PFSK-1 (cell line): ENCODE measurements around a stretch of chr22.

DNA sequence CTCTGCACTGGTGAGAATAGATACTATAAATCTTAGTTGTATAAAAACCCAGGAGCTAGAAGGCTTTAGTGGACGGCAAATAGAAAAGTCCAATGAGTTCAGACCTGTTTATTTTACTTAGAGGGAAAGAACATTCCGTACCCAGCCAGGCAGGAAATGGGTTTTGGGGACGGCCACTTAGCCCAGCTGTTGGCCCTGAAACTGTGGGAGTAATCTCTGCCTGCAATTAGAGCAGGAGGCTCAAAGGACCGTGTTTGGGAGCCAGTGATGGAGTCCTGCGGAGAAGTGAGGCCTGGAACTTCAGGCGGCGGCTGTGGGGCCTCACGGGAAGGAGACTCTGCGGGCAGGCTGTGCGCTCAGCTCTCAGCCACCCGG, 530.1 kb downstream of the TBC1D22A start:
- RRBS = no CpG with 5 or more reads among the region's 11 CpGs

GRCh38 chr22:47634601-47634904, 854.8 kb upstream of the TAFA5 start:
- RRBS = no CpG with 5 or more reads among the region's 8 CpGs

DNA sequence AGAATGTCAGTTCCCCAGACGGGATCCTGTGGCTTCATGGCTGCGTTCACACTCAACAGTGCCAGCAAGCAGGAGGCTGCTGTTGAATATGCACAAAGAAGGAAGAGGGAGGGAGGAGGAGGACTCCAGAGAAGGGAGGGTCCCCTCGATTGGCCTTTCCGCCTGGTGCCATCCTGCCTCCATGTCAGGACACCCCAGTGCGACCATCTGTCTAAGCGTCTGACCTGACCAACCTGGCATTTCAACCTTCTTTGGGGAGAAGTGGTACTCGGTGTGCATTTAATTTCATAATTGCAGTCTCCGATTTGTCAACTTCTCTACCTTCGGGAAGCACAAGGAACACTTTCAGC, 235.1 kb upstream of the TAFA5 start:
- RRBS = no CpG with 5 or more reads among the region's 9 CpGs

DNA sequence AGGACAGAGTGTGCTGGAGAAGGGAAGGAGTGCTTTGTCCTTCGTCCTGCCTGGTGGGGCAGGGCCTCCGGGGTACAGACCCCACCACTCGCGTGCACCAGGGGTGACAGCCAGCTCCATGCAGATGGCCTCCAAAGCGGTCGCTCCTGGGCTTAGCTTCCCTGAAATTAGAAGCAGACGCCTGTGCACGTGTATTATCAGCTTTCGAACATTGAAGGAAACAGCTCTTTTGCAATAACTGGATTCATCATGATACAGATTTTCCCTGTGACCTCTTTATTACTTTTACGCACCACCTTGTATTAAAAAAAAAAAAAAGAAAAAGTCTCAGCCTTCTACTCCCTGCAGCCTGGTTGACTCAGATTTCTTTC, 378.6 kb downstream of the TAFA5 start:
- RRBS = no CpG with 5 or more reads among the region's 10 CpGs

GRCh38 chr22:49670924-49671387, 156.7 kb downstream of the BRD1 start:
- RRBS = 9% methylated on average over 4 of the region's 25 CpGs

DNA sequence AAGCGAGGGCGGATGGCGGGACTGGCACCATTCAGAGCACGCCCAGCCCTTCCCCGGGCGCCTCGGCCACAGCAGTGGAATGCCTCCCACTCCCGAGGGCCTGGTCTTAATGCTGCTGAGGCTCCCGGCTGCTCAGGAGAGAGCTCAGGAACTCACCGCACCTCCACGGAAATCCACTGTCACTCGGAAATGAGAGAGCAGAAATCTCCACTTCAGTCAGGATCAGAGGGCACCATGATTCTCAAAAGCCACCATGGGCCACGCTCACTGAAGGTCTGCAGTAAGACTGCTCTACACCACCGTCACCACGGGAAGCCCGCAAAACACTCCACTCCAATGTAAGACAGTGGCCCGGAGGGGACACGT, 42.9 kb downstream of the BRD1 start:
- RRBS = 97% methylated on average over 11 of the region's 18 CpGs

DNA sequence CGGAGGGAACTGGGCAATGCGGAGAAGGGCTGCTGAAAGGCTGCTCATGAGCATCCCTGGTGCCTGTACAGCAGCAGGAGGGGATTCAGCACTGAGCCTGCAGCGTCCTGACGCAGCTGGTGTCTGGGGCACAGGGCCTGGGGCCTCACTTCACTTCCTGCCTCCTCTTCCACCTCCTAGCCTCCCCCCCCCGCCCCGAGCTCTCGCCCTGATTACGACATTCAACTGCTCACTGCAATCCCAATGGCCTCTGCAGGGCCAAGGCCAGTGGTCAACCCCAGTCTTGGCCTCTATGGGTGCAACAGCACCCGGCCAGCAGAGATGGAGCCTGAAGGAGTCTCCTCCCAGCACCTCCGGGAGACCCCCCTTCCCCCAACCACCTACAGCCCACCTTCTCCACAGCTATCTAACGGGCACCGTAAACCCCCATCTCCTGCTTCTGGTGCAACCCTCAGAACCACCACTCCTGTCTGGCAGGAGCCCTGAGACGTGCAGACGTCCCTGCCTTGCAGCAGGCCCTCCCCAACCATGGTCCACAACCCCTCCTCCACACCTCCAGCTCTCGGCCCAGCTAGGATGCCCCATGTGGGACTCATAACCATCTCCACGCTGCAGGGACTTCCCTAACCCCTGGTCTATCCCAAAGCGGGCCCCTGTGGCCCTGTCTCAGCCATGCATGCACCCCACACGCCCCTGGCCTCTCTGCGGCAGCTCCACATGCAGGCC, 38.2 kb downstream of the BRD1 start:
- RRBS = no CpG with 5 or more reads among the region's 19 CpGs

GRCh38 chr22:49815572-49816101, 12.0 kb downstream of the BRD1 start:
- RRBS = 99% methylated on average over 4 of the region's 15 CpGs

GRCh38 chr22:49823657-49824550, 3.8 kb downstream of the BRD1 start:
- RRBS = no CpG with 5 or more reads among the region's 46 CpGs

DNA sequence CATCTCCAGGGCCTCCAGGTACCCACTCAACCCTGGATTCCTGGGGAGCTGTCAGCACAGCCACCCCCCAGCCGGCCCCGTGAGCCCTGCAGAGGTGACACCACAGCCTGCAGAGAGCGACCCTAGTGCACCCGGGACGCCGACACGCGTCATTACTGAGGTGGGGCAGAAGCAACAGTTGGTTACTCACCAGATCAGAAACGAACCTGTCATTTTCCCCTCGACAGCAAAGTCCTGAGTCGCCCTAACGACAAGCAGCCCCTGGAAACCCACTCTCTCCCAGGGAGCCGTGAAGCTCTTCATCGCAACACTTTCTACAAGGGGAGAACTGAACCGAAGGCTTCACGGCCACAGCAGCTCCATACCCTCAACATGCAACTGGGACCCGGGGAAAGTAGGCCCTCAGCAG, 1.7 kb downstream of the BRD1 start:
- RRBS = 8% methylated on average over 5 of the region's 17 CpGs

GRCh38 chr22:49888985-49889570, 29.2 kb downstream of the ALG12 start:
- RRBS = no CpG with 5 or more reads among the region's 5 CpGs

DNA sequence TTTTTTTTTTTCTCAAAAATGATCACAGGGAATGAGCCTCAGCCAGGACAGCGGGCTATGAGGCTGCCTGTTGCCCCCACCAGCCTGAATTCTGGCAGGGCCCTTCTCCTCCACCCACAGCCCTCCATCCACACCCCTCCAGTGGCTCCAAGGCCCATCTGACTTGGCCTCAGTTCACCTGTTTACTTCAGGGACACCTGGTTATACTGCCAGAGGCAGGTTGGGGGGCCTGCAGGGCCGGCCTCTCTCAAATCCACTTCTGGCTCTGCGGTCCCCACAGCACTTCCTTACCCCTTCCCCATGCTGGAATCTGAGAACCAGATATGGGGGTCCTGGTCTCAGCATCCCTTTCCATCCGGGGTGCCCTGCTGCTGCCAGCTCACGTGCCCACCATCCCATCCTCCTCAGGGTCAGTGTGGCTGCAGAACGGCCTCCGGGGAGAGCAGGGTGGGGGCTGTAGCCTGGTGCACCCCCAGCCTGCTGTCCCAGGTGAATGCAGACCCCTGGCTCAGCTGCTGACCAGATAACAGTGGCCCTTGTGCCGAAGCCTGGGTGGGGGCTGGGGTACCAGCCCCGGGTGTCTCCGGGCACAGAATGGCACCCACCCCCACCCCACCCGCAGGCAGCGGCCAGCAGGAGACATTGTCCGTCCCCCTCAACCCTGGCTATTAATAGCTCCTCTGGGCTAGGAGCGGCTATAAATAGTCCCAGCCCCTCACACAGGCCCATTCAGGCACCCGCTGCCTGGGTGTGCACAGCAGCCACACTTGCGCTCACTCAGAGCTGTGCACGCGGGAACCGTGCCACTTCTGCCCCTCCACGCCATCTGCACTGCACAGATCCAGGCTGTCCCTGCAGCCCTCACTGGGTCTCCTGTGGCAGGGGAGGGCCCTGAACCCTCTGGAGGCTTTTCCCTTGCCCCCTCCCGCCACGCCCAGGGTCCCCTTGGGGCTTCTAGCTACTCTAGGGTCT, 18.5 kb downstream of the CRELD2 start:
- RRBS = 94% methylated on average over 4 of the region's 22 CpGs

GRCh38 chr22:49945672-49945896, 15.0 kb upstream of the PIM3 start:
- RRBS = no CpG with 5 or more reads among the region's 2 CpGs

- RRBS = no CpG with 5 or more reads among the region's 17 CpGs
These were observed 1.5 kb upstream of the PIM3 start for GRCh38 chr22:49959092-49959549.

DNA sequence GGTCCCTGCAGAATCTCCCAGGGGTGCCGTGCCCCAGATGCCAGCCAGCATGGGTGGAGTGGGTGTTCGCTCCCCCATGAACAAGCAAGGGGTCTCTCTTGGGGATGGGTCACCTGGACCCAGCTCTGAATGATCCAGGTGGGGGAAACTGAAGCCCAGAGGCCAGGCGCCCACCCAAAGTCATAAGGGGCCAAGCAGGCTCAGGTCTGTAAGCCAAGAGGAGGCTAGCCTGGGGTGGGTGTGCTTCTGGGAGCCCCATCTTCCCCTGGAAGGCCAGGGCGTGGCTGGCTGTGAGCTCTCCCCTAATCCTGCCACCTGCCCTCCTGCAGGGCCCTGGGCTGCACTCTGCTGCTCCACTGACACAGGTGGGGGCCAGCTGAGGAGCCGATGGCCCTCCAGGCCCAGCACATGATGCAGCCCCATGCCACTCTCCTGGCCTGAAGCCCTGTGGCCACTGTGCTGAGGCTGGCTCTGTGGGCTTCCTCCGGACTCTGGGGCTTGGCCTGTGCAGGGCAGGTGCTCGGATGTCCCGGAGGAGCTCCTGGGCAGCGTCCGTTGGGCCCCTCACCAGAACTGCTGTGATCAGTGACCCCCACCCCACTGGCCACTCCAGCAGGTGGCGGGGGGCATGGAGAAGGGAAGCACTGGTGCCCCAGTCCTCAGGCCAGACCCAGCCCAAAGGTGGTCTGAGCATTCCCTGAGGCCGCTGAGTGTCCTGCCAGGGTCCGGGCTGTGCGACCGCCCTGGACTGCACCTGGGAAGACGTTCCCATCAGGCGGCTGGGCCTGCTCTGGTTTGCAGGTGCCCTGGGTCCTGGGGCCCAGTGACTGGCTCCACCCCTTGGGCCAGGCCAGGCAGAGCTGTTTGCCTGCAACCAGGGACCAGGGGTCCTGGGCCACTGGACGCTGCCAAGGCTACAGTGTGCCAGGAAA, 8.4 kb downstream of the PIM3 start:
- RRBS = 95% methylated on average over 3 of the region's 18 CpGs

GRCh38 chr22:50027426-50027932, 14.9 kb upstream of the IL17REL start:
- RRBS = no CpG with 5 or more reads among the region's 25 CpGs

DNA sequence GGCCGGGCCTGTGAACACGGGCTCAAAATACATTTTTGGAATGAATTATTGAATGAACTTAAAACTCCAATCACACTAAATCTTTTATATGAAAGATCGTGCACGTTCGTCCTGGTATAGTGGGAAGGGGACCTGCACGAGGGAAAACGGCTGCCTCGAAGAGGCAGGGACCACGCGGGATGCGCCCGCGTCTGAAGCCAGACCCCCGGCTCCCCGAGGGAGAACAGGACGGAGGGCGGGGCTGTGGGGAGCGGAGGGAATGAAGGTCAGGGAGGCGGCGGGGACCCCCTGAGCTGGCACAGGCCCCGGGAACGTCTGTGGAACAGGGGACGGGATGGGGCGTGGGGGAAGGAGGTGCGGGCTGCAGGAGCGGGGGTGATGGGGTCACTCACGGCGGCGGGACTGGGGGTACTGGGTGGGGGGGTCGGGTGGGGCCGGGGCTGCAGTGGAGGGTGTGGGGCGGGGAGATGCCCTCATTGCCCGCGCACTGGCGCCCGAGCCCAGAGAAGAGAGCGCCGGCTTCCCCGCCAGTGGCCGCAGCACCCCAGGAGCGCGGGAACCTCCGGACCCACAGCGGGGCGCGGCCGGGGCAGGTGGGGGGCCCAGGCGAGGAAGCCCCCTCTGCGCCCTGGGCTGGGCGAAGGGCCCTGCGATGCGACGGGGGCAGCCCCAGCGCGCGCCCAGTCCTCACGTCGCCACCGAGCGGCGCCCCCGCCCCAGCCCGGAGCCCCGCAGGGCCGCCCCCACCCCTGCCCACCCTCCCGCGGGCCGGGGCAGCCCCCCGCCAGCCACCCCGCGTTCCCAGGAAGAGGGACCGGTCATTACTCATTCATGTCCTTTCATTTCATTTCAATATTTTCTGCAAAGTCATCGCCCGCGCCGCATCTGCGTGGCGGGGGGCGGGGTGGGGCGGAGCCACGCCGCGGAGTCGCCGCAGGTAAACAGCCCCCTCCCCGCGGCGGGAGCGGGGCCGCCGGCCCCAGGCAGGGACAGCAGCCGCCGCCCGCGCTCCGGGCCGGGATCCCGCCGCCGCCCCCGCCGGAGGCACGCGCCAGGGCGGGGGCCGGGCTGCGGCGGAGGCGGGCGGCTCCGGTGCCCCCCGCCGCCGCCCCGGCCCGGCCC, 872 bp upstream of the PANX2 start:
- RRBS = 46% methylated on average over 35 of the region's 116 CpGs

DNA sequence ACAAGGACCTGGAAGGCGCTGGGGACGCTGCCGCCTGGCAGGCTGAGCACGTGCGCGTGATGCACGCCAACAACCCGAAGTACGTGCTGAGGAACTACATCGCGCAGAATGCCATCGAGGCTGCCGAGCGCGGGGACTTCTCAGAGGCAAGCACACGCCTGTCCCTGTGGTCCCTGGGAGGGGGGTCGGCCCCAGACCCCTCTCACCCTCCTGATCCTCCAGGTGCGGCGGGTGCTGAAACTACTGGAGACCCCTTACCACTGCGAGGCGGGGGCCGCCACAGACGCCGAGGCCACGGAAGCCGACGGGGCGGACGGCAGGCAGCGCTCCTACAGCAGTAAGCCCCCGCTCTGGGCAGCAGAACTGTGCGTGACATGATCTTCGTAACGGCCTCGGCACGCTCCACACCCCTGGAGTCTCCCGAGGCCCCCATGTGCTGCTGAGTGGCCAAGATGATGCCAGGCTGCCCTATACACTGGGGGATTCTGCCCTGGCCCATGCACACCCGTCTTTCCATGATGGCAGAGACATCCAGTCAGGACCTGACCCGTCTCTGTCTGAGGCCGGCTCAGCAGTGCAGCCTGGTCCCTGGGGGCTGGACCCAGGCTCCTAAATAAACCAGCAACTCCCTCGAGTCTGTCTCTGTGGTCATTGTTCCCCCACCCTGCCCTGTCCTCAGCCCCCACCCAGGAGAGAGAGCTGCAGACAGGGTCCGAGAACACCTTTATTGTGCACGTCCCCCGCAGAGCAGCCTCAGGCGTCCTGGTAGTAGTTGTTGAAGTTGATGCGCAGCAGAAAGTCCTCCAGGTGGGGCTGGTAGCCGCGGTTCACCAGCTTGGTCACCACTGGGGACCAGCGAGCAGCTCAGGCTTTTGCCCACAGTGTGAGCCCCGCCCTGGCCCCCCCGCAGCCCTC, 16.4 kb downstream of the SELENOO start:
- RRBS = no CpG with 5 or more reads among the region's 51 CpGs

DNA sequence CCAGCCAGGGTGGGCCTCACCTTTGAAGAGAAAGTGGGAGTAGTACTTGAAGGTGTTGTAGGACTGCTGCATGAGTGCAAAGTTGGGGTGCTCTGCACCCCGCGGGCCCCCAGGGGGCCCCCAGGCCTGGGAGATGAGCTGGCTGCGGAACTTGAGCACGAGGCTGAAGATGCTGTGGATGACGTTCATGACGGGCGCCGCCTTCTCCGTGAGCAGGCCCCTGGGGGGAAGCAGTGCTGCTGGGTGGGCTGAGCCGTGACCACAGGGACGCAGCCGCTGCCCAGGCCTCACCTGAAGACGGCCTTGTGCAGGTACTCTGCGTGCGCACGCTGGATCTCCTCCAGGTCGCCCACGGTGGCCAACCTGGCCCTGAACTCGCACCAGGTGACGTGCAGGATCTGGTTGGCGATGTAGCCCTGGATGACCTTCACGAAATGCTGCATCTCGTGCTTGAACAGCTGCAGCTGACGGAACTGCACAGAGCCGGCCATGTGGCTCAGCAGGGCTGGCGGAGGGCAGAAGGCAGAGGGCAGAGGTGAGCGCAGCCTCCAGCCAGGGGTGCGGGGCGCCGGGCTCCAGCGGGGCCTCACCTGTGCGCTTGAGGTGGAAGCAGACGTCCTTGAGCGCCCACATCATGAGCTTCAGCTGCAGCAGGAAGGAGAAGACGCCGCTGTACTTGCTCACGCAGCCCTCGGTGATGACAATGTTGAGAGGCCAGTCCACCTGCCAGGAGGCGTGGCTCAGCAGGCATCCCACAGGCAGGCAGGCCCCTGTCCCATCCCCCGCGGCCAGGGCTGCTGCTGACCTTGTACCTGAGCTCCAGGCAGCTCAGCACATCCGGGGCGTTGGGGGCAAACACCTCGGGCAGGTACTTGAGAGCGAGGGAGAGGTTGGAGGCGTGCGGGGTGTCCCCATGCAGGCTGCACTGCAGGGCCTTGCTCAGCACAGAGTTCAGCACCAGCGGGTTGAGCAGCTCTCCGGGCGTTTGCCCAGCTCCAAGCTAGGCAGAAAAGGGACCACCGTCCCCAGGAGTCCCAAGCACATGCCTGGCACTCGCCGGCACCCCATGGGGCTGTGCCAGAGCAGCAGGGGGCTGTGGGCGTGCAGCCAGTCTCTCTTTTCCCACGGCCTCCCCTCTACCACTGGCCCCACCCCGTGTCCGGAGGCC, 17.5 kb downstream of the SELENOO start:
- RRBS = 96% methylated on average over 12 of the region's 57 CpGs

DNA sequence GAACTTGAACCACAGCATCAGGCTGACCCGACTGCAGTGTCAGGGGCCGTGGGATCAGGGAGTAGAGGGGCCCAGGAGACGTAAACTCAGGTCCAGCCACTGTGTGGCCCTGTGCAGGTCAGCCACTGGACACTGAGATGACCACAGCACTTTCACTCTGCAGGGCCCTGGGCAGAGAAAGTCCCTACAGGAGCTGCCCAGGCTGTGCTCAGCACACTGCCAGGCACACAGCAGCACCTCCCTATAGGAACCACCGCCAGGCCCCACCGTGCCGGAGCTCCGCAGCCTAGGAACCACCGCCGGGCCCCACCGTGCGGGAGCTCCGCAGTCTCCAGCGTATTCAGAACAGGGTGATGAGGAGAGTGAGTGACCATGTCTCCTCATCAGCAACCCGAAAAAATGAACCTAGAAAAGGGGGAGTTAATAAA, 7.4 kb downstream of the TUBGCP6 start:
- RRBS = no CpG with 5 or more reads among the region's 14 CpGs